Measurements from ENCODE around the gene PKN1.

DNA sequence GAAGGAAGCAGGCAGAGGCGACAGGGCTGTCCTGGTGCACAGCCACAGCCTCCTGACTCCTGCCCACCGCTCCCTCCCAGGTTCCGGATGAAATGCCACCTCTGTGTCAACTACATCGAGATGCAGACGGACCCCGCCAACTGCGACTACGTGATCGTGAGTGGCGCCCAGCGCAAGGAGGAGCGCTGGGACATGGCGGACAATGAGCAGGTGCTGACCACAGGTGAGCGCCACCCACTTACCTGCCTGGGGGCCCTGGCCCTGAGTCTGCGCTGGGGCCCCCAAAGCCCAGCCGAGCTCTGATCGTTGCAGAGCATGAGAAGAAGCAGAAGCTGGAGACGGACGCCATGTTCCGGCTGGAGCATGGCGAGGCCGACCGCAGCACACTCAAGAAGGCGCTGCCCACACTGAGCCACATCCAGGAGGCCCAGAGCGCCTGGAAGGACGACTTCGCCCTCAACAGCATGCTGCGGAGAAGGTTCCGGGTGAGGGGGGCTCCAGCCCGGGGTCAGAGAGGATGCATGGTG lies 5.5 kb upstream of the MRI1 start:
- RRBS, result no CpG with 5 or more reads among the region's 30 CpGs

DNA sequence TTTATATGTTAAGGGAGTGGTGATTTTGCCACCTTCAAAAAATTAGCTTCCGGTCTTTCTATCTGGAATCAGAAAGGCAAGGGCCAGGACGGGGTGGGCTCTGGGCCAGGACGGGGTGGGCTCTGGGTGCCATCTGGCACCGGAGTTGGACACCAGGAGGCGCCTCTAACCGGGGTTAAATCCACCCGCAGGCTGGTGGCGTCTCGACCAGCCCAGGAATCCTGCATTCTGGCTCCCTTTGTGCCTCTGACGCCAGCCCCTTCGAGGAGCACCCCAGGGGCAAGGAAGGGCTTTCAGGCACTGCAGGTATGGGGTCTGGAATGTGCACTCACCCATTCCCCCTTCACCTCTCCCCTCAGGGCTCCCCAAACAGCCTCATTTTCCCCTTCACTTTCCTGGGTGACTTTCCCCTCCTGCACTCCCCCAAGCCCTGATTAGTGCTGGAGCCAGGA lies 10.3 kb upstream of the ZSWIM4 start:
- RRBS, result 1% methylated on average over 3 of the region's 11 CpGs

DNA sequence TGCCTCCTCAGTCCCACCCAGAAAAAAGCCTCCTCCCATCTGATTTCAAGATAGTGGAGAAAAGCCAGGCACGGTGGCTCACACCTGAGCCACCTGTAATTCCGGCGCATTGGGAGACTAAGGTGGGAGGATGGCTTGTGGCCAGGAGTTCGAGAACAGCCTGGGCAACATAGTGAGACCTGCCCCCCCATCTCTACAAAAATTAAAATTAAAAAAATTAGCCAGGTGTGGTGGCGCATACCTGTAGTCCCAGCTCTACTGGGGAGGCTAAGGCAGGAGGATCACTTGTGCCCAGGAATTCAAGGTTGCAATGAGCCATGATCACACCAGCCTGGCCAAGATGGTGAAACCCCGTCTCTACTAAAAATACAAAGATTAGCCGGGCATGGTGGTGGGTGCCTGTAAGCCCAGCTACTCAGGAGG lies 39.4 kb downstream of the ZSWIM4 start:
- RRBS, result no CpG with 5 or more reads among the region's 7 CpGs

GRCh38 chr19:13835581-13836531 lies 40.6 kb downstream of the ZSWIM4 start:
- RRBS, result 4% methylated on average over 6 of the region's 16 CpGs

DNA sequence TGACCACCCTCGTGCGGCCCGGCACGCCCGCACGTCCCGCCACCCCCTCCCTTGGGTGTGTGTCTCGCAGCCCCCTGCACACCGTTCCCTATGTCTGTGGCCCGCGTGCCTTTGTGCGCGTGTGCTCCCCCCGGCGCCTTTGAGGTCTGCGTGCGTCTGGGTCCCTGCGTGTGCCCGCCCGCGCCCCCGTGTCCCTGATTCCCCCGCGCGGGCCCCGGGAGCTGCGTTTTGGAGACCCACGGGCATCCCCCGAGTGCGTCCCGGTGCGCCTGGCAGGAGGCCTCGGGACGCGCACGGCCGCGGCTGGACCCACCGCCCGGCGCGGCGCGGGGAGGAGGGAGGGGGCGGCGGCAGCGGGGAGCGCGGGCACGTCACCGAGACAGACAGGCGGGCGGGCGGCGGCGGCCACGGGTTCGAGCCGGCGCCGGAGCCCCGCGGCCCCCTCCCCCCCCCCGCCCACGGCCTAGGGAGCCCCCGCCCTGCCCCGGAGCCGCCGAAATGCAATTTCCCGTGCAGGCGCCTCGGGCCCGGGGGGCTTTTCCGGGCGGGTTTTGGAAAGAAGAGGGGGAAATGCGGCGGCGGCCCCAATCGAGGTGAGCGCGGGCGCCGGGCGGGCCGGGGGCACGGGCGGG lies 12.0 kb upstream of the NANOS3 start:
- RRBS, result 12% methylated on average over 74 of the region's 87 CpGs

GRCh38 chr19:13934640-13935525 lies 3.3 kb downstream of the PODNL1 start:
- RRBS, result no CpG with 5 or more reads among the region's 11 CpGs

DNA sequence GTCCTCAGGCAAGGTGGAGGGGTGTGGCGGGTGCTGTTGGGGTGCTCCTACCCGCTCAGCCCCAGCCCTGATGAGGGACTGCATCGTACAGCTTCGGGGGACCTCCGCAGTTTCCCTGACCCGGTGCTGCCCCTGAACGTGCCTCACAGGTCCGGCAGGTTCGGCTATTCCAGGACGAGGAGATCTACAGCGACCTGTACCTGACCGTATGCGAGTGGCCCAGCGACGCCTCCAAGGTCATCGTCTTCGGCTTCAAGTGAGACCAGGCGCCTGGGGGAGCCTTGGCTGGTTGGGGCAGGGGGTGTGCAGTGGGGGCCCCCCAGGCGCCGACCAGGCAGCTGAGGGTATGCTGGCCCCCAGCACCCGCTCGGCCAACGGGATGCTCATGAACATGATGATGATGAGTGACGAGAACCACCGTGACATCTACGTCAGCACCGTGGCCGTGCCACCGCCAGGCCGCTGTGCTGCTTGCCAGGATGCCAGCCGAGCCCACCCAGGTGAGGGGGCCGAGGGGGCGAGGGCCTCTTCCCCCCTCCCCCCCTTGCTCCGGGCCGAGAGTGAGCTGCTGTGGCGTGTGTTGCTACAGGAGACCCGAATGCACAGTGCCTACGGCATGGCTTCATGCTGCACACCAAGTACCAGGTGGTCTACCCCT lies 3.6 kb downstream of the DCAF15 start:
- RRBS, result no CpG with 5 or more reads among the region's 38 CpGs

DNA sequence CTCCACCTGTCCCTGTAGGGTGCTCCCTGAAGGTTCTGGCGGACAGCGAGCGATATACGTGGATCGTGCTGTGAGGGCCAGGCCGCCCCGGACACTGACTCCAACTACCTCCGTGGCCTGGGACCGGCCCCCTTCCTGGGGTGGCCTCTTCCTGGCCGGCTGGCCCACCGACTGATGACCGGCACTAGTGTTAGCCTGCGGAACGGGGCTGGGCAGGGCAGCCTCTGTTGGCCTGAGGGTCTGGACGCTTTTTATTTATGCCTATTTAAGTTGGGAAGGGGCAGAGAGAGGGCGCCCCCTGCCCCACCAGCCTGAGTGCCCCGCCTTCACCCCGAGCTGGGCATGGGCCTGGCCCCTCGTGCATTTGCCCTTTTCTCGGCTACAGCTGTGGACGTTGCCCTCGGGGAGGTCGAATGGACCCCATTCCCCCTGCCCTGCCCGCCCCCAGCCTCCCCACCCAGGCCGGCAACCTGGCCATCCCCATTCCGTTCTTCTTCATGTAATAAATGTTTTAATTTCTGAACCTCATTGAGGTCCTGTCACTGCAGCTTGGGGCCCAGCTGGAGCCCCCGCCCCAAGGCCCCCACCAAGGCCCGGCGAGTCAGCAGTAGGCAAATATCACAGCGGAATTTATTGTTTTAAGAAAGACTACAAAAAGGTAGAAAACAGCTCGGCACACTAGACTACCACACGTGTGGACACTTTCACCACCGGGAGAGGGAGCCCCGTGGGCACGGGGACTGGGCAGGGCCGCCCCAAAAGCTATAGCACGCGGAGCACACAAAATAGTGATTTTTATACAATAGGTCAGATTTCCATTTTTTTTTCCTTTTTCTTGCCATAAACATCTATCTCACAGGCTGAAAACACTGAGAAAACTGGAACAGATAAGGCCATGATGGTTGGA lies 8.9 kb downstream of the DCAF15 start:
- RRBS, result 96% methylated on average over 2 of the region's 38 CpGs

DNA sequence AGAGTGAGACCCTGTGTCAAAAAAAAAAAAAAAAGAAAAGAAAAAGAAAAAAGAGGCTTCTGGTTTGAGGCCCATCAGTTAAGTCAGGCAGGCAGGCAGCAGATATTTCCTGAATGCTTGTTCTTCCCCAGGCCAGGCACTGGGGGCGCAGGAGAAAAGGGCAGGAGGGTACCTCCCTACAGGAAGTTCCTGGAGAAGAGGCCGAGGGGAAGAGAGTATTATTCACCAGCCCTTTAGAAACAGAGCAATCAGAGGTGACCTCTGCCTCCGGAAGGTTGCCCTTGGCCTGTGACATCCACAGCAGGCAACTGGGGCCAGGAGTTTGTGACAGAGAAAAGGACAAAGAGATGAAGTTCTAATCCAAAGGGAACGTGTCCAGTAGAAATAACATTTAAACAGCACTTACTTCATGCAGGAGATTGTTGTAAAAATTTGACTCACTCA lies 4.4 kb upstream of the RLN3 start:
- RRBS, result no CpG with 5 or more reads among the region's 4 CpGs

GRCh38 chr19:14209351-14209834 lies 3.4 kb upstream of the ADGRL1 start:
- RRBS, result no CpG with 5 or more reads among the region's 47 CpGs

DNA sequence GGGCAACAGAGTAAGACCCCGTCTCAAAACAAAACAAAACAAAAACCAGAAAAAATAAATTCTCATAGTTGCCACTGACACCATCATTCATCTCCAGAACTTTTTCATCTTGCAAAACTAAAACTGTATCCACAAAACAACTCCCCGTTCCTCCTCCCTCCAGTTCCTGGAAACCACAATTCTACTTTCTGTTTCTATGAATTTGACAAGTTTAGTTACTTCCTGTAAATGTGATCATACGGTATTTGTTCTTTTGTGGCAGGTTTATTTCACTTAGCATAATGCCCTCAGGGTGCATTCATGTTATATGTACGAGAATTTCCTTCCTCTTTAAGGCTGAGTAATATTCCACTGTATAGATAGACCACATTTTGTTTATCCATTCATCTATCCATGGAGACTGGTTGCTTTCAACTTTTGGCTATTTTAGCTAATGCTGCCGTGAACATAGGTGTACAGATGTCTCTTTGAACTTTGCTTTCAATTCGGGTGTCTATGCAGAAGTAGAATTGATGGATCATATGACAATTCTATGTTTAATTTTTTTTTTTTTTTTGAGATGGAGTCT lies 13.1 kb upstream of the ADGRE5 start:
- RRBS, result no CpG with 5 or more reads among the region's 6 CpGs

DNA sequence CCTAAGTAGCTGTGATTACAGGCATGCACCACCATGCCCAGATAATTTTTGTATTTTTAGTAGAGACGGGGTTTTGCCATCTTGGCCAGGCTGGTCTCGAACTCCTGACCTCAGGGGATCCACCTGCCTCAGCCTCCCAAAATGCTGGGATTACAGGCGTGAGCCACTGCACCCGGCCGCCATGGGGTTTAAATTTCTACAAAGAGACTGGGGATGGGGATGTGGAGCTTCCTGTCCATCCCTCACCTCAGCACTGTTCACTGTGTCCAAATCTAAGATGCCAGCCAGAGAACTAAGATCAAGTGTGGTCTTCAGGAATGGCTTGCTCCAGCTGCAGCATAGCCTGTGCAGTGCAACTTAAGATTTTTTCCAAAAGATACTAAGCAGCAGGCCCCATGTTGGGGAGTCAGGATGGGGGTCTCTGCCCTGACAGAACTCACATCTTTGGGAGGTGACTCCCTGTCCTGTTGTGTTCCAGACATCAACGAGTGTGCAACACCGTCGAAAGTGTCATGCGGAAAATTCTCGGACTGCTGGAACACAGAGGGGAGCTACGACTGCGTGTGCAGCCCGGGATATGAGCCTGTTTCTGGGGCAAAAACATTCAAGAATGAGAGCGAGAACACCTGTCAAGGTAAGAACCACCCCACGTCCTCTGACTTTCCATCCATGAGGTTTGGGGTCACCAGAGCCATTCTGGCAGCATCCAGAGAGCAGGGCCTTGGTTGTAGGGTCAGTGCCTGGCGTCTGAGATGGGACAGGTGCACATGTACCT lies 9.4 kb downstream of the ADGRE5 start:
- RRBS, result no CpG with 5 or more reads among the region's 16 CpGs

DNA sequence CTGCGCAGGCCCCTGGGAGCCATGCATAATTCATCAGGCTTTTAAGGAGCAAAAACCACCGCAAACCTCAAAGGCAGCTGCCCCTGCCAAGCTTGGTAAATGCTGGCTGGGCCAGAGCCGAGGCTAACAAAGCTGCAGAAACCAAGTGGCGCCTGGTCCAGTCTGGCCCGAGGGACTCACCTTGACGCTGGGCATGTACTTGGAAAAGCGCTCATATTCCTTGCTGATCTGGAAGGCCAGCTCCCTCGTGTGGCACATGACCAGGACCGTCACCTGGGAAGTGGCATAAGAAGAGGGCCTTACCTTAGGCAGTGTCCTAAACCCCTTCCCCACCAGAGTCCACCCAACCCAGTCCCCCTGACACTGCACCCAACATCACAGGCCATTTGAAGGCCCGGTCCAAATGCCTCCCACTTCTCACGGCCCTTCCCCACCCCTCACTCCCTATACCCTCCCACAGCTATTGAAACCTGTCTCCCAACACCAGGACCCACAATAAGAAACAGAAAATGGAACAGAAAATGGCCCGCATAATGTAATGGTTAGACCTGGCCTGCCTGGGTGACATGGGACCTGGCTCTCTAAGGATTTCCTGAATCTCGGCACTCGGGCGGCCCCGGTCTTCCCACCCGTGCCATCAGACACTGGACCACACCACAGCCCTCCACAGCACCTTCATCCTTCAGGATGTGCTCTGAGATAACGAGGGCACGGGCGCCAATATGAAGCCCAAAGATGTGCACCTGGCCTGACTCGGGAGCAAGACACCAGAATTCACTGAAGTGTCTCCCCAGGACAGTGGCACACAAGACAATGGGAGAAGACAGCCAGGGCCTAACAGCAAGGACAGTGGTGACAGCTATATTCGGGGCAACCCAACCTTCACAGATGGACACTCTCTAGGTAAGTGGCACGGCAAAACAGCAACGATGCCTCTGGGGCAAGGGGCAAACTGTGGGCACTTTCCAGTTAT lies 7.5 kb downstream of the DDX39A start:
- RRBS, result no CpG with 5 or more reads among the region's 24 CpGs

DNA sequence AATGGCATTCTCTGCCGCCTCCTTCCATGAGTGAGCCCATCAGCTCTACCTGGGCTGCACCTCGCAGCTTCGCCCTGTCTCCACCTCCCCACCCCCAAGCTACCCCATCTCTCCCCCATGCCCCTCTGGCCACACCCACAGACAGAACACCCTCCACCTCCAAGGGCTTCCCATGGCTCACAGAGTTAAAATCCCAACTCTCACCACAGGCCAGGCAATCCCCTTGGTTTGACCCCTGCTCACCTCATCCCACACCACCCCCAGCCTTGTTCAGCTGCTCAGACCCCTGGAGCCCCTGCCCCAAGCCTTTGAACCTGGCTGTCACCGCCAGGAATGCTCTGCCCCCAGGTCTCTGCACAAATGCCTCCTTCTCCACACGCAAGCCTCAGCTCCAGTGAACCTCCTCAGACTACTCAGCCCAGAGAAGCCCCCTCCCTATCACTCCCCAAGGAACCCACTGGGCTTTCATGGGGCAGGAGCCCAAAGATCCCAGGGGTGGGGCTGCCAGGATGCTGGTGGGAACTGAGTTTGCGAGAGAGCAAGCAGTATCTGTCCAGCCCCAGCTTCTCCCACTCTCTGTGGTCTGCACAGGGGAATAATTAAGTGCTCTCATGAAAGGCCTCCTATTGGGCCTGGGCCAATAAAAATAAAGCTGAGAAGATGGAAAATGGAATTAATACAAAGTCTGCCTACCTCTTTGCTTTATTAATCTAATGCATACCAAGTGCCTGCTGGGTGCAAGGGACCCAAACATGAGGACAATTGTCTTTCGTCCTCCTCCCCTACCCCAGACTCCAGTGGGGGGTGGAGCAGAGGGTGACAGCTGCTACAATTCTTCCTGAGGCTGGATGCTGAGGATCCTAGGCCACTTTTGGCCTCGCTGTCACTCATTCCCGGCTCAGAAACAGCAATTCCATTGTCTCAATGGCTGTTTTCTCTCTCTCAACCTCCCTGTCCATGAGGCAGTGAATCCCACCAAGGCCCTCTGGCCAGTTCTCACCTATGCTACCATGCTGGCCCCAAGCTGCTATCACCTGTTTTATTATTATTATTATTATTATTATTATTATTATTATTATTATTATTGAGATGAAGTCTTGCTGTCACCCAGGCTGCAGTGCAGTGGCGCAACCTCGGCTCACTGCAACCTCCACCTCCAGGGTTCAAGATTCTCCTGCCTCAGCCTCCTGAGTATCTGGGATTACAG lies 5.5 kb downstream of the DDX39A start:
- RRBS, result no CpG with 5 or more reads among the region's 11 CpGs

DNA sequence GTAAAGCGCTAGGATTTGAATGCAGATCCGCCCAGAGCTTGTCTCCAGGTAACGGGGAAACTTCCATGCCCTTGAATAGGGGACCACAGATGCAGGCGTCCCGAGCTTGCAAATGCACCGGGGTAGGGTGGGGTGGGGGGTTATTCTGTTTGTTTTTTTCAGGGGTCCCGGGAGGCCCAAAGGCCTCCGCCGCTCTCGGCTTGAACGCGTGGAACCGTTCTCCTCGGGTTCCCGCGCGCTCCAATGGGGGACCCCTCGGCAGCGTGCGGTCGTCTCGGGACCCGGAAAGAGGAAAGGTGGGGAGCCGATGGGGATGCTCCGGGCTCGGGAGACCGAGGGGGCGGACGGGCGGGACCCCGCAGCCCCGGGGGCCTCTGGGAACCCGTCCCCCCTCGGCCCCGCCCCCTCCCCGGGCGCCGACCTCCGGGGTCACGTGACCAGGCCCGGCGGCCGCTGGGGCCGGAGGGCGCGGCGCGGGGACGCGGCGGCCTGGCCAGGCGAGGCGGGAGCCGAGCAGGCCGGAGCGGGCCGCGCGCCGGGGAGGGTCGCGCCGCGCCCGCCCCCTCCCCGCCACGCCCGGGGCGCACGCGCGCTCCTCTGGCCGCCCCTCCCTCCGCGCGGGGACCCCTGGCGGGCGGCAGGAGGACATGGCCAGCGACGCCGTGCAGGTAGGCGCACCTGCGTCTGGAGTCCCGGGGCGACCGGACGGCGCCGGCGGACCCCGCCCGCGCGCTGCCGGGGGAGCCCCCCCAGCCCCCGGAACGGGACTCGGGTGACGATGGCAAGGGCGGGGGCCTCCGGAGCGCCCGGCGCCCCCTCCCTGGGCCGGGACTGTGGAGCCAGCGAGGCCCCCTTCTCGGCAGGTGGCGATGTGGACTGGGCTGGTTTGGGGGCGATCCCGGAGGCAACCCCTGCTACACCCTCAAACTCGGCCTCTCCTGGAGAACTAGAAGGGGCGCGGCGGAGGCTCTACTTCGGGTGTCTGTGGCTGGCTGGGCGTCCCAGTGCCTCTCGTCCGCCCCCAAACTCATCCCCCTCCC lies at the start of gene PKN1:
PKN1 (plus strand) TSS at position 432 of the 1,040 bp plus-strand sequence.
- RRBS, result 3% methylated on average over 65 of the region's 118 CpGs

- RRBS, result 3% methylated on average over 4 of the region's 14 CpGs
Observed at GRCh38 chr19:14433915-14434353, 828 bp downstream of the PKN1 start.

DNA sequence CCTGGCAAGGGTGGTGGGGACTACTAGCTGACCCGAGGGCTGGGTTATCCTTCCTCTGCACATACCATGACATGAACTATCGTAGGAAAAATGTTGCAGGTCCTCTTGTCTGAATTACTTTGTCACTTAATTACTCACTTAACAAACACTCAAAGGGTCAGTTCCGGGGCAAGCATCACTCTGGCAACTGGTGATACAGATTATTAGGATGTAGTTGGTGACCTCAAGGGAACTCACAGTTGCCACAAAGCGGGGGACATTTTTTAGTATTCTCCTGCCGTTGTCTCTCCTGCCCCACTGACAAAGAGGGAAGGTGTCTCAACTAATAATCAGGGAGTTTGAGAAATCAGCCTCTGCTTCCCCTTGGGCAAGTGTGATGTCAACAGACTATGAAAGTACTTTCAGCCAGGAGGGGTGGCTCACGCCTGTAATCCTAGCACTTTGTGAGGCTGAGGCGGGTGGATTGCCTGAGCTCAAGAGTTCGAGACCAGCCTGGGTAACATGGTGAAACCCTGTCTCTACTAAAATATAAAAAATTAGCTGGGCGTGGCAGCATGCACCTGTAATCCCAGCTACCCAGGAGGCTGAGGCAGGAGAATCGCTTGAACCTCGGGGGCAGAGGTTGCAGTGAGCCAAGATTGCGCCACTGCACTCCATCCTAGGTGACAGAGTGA lies 10.3 kb downstream of the DNAJB1 start:
- RRBS, result no CpG with 5 or more reads among the region's 12 CpGs

GRCh38 chr19:14515558-14515834 lies 2.7 kb downstream of the DNAJB1 start:
- RRBS, result no CpG with 5 or more reads among the region's 4 CpGs

GRCh38 chr19:14525584-14526379 lies 3.6 kb upstream of the TECR start:
- RRBS, result no CpG with 5 or more reads among the region's 9 CpGs

GRCh38 chr19:14732891-14733912 lies 43.4 kb downstream of the ZNF333 start:
- RRBS, result no CpG with 5 or more reads among the region's 5 CpGs

Data from CMK (cell line).